Uterus (tissue), 7 donors: ENCODE measurements around the genes PANX2 and TRABD.

- PRO-cap, 4 experiments = no peak in any of the 4 experiments
- RAMPAGE, long total RNA, 2 experiments = no peak in any of the 2 experiments
- RRBS = 65% methylated on average over 5 of the region's 11 CpGs
These were observed 206.6 kb downstream of the TAFA5 start for GRCh38 chr22:48696010-48696316.

DNA sequence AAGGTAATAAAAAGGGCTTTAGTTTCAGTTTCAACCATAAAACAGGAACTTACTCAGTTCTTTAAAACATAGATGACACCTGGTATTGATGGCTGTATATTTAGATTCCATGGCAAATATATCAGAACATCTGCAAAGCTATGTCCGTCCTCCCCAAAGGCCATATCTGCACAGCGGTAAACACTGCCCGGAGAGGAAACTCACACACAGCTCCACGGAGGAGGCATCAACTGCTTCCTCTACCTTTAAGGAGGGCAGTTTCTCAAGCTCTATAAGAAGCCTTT is 345.1 kb downstream of the TAFA5 start:
- PRO-cap, 4 experiments = no peak in any of the 4 experiments
- RAMPAGE, long total RNA, 2 experiments = no peak in any of the 2 experiments
- RRBS = no CpG with 5 or more reads among the region's 4 CpGs

DNA sequence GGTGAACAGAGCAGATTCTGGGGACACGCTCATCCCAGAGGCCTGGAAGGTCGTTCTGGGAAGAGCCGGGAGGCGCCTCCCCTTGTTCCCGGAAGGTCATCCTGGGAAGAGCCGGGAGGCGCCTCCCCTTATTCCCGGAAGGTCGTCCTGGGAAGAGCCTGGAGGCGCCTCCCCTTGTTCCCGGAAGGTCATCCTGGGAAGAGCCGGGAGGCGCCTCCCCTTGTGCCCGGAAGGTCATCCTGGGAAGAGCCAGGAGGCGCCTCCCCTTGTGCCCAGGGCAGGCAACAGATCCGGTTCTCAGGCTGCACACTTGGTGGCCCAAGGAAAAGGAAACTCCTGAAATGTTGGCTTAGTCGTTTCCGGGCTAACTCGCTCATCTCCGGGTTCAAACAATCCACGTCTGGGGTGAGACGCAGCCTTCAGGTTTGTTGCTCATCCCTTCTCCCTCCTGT is 252.3 kb downstream of the BRD1 start:
- PRO-cap, 4 experiments = peak in 1 of 4 experiments; most common minus-strand start position 57 of the sequence (in 1)
- RAMPAGE, long total RNA, 2 experiments = no peak in any of the 2 experiments
- RRBS = 61% methylated on average over 9 of the region's 22 CpGs

- PRO-cap, 4 experiments = no peak in any of the 4 experiments
- RAMPAGE, long total RNA, 2 experiments = no peak in any of the 2 experiments
- RRBS = no CpG with 5 or more reads among the region's 12 CpGs
These were observed 169.3 kb downstream of the BRD1 start for GRCh38 chr22:49658349-49658805.

DNA sequence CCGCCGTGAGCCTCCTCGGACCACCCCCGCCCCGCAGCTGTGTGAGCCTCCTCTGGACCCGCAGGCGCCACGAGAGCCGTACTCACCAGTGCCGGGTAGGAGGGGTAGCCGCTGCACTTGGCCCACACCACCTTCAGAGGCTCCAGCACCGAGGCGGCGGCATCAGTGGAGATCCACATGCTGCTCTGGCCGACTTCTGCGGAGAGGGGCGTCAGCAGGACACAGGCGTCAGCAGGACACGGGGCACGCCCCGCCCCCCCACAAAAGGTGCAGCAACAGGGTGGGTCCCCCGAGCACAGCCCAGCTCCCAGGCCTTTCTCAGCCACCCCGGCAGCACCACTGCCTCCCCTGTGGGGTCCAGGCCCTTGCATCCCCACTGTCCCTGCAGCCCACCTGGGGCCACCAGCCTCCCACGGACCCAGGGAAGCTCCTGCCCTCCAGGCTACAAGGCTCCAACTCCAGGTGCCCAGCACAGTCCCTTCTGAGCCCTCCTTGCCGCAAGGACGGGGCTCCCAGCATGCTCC is 51.6 kb downstream of the BRD1 start:
- PRO-cap, 4 experiments = no peak in any of the 4 experiments
- RAMPAGE, long total RNA, 2 experiments = no peak in any of the 2 experiments
- RRBS = no CpG with 5 or more reads among the region's 26 CpGs

- PRO-cap, 4 experiments = no peak in any of the 4 experiments
- RAMPAGE, long total RNA, 2 experiments = no peak in any of the 2 experiments
- RRBS = no CpG with 5 or more reads among the region's 5 CpGs
These were observed 36.2 kb downstream of the BRD1 start for GRCh38 chr22:49791613-49791821.

DNA sequence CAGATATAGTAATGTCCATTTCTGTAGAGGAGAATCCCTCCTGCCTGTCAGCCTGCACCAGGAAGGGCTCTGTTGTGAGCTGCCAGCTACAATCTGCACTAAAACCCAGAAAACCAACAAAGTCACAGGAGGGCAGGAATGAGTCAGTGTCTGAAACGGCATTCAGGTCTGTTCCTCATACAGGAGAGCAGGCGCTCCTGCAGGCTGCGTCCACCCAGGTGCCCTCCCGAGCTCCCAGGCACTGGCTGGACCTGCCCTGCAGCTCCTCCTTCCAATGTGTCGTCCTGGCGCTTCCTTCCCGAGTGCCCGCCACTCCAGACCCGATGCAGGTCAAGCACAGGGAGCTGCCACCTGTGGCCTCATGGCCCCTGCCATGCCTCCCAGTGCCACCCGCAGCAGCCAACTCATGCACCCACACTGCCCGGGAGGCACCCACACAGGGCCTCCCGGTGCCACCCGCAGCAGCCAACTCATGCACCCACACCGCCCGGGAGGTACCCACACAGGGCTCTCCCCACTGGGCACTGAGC is 12.0 kb downstream of the BRD1 start:
- PRO-cap, 4 experiments = no peak in any of the 4 experiments
- RAMPAGE, long total RNA, 2 experiments = no peak in any of the 2 experiments
- RRBS = 83% methylated on average over 4 of the region's 15 CpGs

GRCh38 chr22:49817396-49818259 is 10.0 kb downstream of the BRD1 start:
- PRO-cap, 4 experiments = no peak in any of the 4 experiments
- RAMPAGE, long total RNA, 2 experiments = no peak in any of the 2 experiments
- RRBS = no CpG with 5 or more reads among the region's 13 CpGs

DNA sequence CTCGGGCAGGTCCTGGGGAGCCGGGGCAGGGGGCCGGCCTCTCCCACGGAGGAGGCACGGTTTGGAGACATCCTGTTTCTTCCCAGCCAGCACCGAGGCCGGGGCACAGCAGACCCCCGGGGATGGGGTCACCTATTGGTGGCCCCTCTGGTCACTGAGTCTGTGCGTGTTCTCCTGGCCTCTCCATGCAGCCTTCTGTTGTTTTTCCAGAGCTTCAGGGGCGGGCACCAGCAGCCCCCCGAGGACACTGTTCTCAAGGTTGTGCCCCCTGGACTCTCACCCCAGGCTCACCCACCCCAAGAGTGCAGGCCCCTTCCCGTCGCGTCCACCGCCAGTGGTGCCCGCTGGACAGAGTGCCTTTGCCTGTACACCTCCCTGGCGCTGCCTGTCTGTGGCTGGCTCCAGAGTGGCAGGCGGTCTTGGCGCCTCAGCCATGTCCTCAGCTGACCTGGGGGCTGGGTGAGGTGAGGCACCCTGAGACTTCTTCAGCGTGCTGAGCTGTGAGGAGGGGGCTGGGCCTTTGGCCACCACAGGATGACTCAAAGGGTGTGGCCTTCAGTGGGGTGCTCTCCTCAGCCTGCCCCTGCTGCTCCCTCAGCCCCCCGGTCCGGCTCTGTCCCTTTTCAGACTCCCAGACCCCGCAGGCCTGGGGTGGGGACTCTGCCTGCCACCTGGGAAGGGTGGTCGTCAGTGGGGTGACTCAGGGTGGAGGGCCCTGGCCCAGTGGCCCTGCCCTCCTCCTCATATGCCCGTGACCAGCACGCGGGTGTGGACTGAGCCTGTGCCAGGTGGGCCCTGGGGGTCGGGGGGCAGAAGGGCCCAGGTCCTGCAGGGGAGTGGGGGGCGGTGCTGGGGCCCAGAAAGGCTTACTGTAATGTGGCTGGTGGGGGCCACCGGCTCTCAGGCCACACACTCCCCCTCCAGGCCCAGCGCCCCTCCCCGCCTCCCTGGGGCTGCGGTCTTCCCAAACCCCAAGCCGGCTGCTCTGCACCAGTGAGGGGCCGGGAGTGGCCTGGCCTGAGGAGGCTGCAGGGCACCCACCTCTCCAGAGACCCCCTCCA is 15.7 kb downstream of the CRELD2 start:
- PRO-cap, 4 experiments = peak in 4 of 4 experiments; most common plus-strand start position 996 of the sequence (in 3); most common minus-strand start position 393 of the sequence (in 1)
- RAMPAGE, long total RNA, 2 experiments = no peak in any of the 2 experiments
- RRBS = 21% methylated on average over 6 of the region's 35 CpGs

- PRO-cap, 4 experiments = peak in 2 of 4 experiments; most common plus-strand start chr22:49949258 (in 1); most common minus-strand start chr22:49949109 (in 2)
- RAMPAGE, long total RNA, 2 experiments = no peak in any of the 2 experiments
- RRBS = 92% methylated on average over 5 of the region's 44 CpGs
These were observed 11.3 kb upstream of the PIM3 start for GRCh38 chr22:49948907-49949975.

DNA sequence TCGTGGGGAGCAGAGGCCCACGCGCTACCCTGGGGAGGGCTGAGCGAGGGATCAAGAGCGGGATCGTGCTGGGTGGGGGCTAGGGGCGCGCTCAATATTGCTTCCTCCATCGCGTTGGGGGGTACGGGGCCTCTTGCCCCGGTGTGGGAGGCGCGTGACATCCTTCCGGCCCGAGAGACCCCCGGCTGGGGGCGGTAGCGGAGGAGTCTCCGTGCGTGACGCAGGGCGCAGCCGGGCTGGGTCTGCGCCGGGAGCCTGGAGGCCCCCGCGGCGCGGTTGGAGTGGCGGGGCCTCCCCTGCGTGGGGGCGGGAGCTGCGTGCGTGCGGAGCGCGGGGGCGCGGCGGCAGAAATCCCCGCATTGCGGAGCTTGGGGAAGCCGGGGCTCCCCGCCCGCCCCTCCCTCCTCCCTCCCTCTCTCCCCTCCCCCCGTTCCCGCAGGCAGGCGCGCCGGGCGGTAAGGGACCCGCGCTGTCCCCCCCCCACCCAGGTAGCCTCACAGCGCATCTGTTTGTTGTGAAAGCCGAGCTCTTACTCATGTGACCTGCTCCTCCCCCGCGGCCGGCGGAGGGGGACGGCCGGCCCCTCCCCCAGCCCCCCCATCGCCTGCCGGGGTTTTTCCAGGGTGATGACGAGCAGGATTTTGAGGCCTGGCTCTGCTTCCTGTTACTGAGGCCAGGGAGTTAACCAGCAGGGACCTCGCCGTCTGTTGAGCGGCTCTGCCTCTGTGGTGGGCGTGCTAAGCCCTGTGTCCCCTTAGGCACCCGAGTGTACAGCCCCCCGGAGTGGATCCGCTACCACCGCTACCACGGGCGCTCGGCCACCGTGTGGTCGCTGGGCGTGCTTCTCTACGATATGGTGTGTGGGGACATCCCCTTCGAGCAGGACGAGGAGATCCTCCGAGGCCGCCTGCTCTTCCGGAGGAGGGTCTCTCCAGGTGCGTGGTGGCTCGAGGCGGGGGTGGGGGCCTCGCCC is 1.6 kb downstream of the PIM3 start:
- PRO-cap, 4 experiments = peak in 4 of 4 experiments; most common plus-strand start position 670 of the sequence (in 4); most common minus-strand start position 531 of the sequence (in 2)
- RAMPAGE, long total RNA, 2 experiments = no peak in any of the 2 experiments
- RRBS = 2% methylated on average over 19 of the region's 89 CpGs

DNA sequence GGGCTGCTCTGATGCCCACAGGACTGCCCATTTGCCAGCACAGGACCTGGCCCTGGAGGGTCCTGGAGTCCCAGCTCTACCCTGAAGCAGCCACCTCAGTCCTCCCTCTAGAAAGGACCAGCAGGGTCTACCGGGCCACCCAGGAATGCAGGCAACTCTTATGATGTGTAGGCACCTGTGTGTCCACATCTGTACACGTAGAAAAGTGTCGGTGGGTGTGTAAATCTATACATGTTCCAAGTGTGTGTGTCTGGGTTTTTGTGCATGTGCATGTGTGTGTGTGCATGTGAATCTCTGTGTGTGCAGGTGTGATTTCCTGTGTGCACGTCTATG is 9.8 kb downstream of the PIM3 start:
- PRO-cap, 4 experiments = no peak in any of the 4 experiments
- RAMPAGE, long total RNA, 2 experiments = no peak in any of the 2 experiments
- RRBS = no CpG with 5 or more reads among the region's 4 CpGs

DNA sequence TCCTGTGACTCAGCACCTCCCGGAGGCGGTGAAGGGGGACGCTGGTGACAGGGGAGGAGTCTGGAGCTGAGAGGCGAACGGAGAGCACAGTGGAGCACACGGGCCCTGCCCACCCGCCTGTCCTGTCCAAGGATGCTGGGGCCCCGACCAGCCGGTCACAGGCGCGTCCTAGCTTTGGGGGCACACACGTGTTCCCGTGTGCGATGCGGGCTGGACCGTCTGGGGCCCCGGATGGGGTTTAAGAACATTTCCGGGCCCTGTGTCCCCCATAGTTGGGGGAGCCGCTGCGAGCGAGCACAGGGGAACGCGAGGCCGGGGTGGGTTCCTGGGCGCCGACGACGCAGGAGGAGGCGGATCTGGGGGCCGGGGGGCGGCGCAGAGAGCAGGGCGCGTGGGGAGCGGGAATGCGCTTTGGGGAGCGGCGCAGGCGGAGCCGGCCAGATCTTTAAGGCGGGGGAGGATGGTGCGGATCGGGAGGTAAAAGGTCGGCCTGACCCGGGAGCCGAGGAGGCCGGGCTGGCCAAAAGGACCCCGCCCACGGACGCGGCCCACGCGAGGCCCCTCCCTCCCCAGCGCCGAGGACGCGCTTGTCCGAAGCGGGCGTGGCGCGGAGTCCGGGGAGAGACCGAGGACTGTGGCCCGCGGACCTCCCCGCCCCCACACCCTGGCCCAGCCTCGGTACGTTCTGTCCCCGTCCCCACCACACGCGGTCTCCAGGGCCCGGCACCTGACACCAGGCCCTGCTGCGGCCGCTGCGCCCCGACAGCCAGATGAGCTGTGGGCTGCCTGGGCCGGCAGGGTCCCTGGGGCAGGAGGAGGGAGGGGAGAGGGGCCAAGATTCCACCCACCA is 10.6 kb downstream of the PIM3 start:
- PRO-cap, 4 experiments = peak in 4 of 4 experiments; most common plus-strand start position 58 of the sequence (in 4); most common minus-strand start position 452 of the sequence (in 4)
- RAMPAGE, long total RNA, 2 experiments = no peak in any of the 2 experiments
- RRBS = no CpG with 5 or more reads among the region's 78 CpGs

DNA sequence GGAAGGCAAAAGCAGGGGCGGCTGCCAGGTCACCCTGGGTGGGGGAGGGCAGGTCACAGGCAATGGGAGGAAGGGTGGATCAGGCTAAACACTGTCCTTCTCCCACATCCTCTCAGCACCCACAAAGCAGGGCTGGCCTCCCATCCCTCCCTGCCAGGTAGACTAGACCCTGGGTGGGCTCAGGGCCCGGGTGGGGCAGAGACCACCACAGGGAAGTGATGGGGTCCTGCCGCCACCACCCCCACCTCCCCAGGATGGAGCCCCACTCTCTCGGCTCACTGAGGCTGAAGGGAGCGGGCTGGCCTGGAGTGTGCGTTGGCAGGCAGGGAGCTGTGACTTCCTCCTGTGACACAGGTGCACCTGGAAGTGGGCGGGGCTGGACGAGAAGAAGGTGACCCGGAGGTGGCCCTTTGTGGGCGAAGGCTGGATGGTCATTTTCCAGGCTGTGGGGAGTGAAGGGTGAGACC is 15.5 kb downstream of the IL17REL start:
- PRO-cap, 4 experiments = no peak in any of the 4 experiments
- RAMPAGE, long total RNA, 2 experiments = no peak in any of the 2 experiments
- RRBS = 73% methylated on average over 2 of the region's 10 CpGs

DNA sequence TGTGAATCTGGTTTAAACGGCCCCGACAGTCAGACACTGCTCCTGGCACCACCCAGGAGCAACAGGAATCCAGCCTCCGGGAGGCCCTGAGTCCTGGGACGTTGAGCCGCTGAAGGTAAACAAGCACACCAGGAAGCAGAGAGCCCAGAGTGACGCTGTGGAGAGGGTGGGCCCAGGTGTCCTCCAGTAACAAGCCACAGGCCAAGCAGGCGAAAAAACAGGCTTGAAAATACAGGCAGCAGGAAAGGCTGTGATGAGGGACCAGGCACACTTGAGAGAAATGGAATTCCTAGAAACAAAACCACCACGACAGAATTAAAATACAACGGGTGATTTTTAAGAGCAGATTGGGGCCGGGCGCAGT is 6.3 kb downstream of the IL17REL start:
- PRO-cap, 4 experiments = peak in 2 of 4 experiments; most common plus-strand start position 241 of the sequence (in 2); most common minus-strand start position 63 of the sequence (in 2)
- RAMPAGE, long total RNA, 2 experiments = no peak in any of the 2 experiments
- RRBS = no CpG with 5 or more reads among the region's 11 CpGs

DNA sequence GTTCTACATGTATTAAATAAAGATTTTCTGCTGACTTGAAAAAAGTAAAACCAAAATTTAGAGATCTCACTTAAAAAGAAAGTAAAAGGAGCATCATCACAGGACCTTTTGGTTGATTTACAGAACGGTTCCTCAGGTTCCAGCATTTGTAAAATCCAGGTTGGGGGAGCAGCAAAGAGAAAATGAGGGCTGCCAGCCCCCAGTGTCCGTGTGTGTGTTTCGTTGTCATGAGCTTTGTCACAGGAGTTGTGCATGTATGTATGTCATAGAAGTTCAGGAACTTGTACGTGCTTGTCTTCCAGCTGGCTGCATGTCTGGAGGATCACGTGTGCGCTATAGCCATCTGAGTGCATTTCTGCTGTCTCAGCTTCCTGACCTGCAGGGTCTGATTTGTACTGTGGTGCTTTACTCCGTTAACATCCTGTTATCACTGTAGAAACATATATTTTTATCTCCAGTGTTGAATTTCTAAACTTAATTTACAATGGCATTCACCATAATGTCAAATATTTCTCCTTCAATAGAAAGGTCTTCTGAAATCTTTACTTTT is 15.9 kb downstream of the MOV10L1 start:
- PRO-cap, 4 experiments = no peak in any of the 4 experiments
- RAMPAGE, long total RNA, 2 experiments = no peak in any of the 2 experiments
- RRBS = no CpG with 5 or more reads among the region's 7 CpGs

GRCh38 chr22:50170420-50171025 is at the start of gene PANX2:
Gene PANX2 (plus strand): TSS chr22:50170731.
- PRO-cap, 4 experiments = peak in 2 of 4 experiments; most common plus-strand start chr22:50170747 (in 2); most common minus-strand start chr22:50170592 (in 2)
- RAMPAGE, long total RNA, 2 experiments = no peak in any of the 2 experiments
- RRBS = 5% methylated on average over 53 of the region's 88 CpGs

- PRO-cap, 4 experiments = peak in 4 of 4 experiments; most common plus-strand start chr22:50185933 (in 4); most common minus-strand start chr22:50185706 (in 2)
- RAMPAGE, long total RNA, 2 experiments = no peak in any of the 2 experiments
- RRBS = 3% methylated on average over 40 of the region's 106 CpGs
These were observed at the start of gene TRABD for GRCh38 chr22:50185343-50186286. Gene TRABD (plus strand): TSS chr22:50185913.

DNA sequence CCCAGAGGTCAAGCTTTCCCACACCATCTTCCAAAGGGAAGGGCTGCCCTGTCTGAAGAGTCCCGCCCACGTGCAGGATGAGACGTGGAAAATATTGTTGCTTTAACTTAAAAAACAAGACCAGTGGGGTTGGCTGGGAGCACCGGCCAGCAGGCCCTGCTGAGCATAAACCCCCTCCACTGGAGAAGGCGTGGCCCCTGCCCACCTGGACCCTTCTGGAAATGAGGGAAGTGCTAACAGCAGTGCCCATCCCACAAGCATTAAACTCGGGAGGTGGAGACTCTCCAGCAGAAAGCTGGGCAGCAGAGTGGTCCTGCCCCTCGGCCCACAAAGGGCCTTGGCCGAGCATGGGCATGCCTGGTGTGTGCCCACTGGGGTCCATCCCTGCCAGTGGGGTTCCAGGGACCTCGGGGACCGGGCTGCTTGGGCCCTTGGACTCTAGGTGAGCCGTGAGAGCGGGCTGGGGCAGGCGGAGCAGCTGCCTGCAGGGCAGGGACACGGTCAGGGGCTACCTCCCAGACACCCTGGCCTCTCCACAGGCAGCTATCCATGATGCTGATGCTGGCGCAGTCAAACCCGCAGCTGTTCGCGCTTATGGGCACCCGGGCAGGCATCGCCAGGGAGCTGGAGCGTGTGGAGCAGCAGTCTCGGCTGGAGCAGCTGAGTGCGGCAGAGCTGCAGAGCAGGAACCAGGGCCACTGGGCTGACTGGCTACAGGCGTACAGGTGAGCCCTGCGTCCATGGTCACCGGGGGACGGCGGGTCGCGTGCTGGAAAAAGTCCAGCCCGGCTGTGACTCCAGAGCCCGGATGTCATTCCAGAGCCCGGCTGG is 15.6 kb downstream of the SELENOO start:
- PRO-cap, 4 experiments = no peak in any of the 4 experiments
- RAMPAGE, long total RNA, 2 experiments = no peak in any of the 2 experiments
- RRBS = 92% methylated on average over 12 of the region's 33 CpGs

DNA sequence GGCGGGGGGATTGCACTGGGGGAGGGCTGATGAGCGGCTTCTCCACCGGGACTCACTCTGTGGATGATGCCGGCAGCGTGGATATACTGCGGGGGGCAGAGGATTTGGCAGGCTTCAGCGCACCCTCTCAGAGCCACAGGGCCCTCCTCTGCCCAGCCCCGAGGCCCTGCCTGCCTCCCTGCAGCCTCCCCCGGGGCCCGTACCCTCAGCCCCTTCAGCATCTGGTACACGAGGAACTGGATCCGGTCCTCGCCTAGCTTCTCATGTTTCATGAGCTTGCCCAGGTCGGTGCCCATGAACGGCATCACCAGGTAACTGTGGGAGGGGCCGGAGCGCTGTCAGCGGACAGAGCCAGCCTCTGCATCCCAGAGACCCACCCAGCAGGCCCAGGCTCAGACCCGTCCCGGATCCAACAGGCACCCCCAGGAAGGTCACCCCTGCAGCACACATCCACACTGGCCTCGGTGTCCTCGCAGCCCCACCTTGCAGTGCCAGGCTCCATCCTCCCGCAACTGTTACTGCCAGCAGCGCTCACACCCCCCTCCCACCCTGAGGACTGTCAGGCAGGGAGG is 4.5 kb downstream of the MAPK12 start:
- PRO-cap, 4 experiments = no peak in any of the 4 experiments
- RAMPAGE, long total RNA, 2 experiments = no peak in any of the 2 experiments
- RRBS = 76% methylated on average over 11 of the region's 24 CpGs